AG04449 (cell line): ENCODE measurements around a stretch of chr21.

- RRBS, result no CpG with 5 or more reads among the region's 26 CpGs
Measured at GRCh38 chr21:36499492-36500413, 19.8 kb upstream of the CLDN14 start.

DNA sequence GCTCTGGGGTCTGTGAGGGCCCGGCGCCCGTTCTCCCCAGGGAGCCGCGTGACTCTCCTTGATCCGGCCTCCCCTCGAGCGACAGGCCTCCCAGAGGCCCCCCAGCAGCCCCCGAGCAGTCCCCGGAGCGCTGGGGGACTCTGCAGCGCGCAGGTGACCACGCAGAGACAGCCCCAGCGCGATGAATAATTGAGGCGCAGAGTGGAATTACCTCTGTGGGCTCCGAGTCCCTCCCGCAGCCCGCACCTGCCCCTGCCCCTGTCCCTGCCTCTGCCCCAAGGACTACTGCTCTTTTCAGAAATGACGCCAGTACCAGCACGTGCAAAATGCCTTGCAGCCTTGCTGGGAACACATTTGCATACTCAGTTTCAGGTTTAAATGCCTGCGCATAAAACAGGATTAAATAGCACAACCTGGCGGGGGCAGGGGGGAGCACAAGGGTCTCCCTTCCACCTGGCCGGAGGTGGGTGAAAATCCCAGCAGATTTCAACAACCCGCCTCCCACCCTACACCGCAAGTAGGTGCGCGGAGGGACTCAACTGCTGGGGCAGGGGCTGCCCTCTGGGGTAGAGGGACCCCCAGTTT is 62.8 kb upstream of the CLDN14 start:
- RRBS, result 9% methylated on average over 6 of the region's 29 CpGs

- RRBS, result no CpG with 5 or more reads among the region's 20 CpGs
Measured at GRCh38 chr21:36718933-36719568, 20.1 kb downstream of the SIM2 start.

DNA sequence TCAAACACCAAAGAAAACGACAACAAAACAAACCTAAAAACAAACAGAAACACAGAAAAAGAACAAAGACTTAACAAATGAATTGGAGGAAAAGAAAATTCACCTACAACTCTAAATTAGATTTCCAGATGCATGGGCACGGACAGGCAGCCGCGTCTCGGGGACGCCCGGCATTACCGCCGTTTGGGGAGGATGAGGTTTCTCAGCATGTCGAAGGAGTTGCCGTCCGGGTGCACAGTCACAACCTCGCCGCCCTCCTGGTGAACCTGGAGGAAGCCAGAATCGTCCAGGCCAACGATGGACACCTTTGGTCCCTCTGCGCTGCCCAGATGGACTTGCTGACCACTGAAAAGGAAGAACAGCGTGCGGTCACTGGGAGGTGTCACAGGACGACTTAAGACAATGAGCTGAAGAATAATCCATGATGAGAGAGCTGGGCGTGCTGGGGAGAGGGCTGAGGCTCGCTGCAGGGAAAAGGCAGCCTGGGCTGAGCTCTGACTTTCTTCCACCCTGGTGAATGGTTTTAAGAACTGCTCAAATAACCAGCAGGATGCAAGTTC is 55.2 kb downstream of the SIM2 start:
- RRBS, result 96% methylated on average over 6 of the region's 22 CpGs

DNA sequence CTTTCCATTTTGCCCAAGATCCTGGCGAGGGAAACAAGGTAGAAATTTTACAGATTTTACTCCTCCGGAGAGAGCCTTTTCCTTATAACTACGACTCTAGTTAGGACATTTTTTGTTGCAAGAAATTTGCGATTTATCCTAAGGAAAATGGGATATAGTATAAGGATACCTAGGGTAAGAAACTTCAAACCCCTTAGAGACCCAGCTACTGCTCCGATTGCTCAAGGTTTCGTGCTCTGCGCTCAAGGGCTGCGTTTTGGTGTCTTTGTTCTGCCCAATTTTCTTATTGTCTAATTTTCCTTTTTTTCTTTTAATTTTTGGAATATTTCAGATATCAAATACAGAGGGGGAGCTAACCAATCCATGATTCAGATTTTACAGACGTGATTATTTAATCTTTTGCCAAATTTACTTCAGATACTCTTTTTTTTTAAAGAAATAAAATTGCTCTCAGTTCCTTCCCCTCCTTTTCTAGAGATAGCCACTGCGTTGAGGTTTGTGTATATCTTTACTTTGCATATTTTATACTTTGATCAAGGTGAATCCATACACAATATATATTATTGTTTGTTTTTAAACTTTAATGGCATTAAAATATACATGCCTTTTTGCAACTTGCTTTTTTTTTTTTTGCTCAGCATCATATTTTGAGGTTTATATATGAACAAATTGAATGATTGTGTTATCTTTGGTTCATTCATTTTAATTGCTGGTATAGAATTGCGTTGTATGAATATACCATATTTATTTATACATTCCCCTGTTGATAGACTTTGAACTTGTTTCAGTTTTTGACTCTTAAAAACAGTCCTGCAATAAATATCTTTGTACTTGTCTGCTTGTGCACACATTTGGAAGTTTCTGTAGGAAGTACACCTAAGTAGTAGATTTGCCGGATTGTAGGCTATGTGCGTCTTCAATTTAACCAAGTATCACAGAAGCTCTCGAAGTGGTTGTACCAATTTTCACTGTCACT is 1.8 kb downstream of the TTC3 start:
- RRBS, result no CpG with 5 or more reads among the region's 14 CpGs

GRCh38 chr21:37108203-37108857 is 35.3 kb downstream of the TTC3 start:
- RRBS, result no CpG with 5 or more reads among the region's 6 CpGs

DNA sequence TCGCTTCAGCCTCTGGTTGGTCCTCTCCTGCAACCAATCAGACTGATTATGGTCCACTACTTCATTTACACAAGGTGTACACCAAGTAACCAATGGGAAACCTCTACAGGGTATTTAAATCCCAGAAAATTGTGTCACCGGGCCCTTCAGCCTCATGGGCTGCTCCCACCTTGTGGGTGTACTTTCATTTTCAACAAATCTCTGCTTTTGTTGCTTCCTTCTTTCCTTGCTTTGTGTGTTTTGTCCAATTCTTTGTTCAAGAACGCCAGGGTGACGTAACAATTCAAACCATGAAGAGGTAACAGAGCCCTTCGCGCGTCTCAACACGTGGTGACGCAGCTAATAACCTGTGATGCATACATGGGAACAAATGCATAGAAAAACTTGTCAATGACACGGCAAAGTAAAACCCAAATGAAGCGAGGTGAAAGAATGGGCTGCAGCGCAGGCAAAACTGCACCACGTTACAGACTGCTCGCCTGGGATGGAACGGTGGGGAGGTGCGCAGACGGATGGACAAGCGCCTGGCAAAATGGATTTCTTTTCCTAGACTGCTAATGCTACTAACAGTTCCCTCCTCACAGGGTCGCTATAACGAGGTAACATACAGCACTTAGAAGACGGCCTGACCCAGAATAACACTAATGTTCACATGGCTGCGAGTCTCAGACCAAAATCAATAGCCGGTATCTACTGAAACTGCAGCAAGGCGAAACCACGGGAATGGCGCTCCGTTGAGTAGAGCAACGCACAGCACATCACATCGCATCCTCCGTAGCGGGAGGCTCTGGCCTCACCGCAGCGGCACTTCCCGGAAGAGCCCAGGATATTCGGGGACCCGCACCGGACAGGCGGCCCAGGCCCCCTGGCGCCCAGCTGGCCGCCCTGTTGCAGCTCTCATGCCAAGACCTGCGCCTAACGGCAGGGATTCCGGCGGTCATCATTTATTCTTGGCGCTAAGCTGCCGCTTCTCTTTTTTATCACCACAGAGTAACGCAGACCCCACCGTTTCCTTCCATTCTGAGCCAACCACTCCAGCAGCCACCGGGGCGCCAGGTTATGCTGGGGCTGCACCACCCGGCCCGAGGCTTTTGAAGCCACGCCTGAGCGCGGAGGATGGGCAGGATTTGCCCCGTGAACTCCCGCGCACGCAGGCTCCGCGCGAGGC is 46.8 kb downstream of the VPS26C start:
- RRBS, result 2% methylated on average over 17 of the region's 62 CpGs

- RRBS, result no CpG with 5 or more reads among the region's 2 CpGs
Measured at GRCh38 chr21:37408699-37409145, 42.1 kb downstream of the DYRK1A start.

DNA sequence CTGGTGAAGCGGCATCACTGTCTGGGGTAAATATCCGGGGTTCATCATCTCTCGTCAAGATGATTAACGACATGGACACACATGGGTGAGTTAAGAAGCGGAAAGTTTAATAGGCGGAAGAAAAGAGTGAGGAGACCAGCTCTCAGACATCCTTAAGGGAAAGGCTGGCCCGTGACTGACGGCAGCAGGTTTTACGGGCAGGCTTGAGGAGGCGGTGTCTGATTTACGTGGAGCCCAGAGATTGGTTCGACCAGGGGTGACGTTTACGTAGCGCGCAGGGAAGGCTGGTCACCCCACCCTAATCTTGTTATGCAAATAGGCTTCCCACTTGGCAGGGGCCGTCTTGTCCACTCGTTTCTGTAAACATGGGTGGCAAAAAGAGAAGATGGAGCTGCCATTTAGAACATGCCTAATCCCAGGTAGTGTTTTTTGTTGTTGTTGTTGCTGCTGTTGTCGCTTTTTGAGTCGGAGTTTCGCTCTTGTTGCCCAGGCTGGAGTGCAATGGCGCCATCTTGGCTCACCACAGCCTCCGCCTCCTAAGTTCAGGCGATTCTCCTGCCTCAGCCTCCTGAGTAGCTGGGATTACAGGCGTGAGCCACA is 135.5 kb upstream of the KCNJ15 start:
- RRBS, result no CpG with 5 or more reads among the region's 25 CpGs

DNA sequence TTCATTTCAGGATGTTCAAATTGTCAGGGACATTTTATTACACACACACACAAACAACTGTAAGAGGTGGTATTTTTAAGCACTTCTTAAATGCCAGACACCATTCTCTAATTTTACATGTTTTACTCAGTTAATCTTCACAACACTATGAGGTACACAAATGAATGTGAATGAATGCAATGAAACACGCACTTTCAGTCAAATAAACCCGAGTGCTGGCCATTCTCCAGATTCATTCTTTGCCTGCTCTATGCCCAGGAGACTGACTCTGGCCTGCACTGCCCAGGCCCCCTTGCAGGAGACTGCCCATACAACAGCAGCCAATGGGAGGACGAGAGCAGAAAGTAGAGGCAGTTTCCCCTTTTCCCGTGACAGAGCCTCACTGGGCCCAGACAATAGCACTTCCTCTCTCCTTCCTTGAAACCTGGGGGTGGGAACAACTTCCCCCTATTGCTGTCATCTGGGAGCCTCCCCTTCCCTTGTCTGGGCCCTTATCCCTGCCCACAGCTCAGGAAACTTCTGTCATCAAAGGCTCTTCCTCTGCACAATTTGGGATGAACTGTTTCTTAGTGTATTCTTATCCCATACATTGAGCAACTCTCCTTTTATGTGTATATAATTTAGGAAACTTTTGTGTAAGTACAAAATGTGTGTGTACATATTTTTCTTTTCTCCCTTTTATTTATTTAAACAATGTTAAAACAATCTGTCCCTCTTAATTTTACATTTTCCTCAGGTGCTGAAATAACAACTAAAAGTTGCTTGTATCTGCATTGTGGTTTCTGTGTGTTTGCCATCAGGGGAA is 60.8 kb upstream of the KCNJ15 start:
- RRBS, result no CpG with 5 or more reads among the region's 4 CpGs

- RRBS, result no CpG with 5 or more reads among the region's 1 CpG
Measured at GRCh38 chr21:38266724-38267080, 9.9 kb downstream of the KCNJ15 start.

DNA sequence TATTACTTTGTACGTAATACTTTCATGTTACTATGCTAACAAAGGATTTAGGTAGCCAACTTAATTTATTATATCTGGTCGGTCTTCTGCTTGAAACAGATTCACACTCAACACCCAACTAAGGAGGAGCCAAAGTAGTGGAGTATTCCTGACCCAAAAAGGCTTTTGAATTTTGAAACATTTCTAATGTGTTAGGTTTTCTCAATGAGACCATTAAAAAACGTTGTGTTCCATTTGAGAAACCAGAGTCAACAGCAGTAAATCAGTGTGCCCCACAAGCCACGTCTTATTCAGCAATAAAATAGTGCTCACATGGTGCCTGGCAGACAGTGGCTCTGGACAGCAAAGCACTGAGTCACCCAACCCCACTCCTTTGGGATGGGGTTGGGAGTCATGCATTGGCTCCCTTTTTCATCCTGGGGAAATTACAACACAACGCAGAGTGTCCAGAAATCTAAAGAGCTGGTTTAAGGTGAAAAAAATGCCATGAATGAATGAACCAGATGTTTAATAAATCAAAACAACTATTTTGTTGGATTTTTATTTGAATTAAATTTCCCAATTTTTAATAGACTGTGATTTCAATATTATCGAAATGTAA is 46.5 kb downstream of the KCNJ15 start:
- RRBS, result no CpG with 5 or more reads among the region's 6 CpGs

DNA sequence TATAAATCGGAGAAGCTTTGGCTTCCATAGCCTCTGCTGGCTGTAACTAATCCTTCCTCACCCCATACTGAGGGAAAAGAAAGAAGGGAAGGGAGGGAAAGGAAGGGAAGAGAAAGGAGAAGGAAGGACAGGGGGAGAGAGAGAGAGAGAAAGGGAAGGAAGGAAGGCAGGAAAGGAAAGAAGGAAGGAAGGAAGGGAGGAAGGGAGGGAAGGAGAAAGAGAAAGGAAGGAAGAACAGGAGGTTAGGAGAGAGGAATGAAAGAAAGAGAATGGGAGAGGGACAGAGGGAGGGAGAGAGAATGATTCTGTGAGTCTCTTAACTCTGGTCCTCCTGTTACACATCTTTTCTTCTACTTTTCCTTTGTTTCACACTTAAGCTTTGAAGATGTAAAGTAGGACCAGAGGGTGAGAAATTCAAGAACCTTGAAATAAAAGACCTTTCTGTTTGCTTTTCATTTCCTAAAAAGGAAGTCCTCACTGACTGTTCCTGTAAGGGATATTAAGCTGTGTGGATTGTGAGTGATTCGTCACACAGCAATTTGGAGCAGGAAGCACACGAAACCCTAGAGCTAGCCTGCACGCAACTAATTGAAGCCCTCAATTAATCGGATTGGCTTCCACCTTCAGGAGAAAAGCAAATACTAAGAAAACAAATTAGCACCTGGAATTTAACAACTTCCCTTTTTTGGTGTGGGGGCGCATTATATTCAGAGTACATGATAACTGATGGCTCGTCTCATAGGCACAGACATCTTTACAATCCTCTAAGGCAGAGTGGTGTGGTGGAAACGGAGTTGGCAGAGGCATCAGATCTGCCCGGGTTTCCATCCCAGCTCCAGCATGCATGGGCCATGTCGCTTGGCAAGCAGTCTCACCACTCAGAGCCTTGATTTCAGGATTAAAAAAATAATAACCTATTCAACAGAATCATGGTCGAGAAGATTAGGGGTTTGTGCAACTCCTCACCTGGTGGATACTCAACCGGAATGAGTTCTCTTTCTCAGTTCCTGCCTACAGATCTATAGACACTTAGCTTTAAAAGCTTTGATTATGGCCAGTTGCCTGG is 95.1 kb downstream of the KCNJ15 start:
- RRBS, result no CpG with 5 or more reads among the region's 12 CpGs

- RRBS, result no CpG with 5 or more reads among the region's 2 CpGs
Measured at GRCh38 chr21:38414015-38414367, 84.3 kb downstream of the ERG start.

- RRBS, result no CpG with 5 or more reads among the region's 8 CpGs
Measured at GRCh38 chr21:38435013-38435524, 63.2 kb downstream of the ERG start.

DNA sequence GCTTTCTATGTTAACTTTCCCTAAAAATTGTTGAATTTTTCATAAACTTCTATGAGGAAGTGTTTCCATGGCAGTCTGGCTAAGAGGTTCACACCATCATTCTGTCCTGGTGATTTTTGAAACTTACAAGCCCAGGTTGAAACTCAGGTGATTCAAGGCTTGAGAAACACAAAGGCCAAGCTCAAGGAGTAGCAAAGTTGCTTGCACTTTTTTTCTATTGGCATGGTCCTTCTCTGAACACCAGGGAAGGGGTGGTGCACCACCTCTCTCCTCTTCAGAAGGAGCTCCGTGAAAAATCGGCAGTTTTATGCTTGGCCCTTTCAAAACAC is 43.1 kb downstream of the ERG start:
- RRBS, result no CpG with 5 or more reads among the region's 2 CpGs

DNA sequence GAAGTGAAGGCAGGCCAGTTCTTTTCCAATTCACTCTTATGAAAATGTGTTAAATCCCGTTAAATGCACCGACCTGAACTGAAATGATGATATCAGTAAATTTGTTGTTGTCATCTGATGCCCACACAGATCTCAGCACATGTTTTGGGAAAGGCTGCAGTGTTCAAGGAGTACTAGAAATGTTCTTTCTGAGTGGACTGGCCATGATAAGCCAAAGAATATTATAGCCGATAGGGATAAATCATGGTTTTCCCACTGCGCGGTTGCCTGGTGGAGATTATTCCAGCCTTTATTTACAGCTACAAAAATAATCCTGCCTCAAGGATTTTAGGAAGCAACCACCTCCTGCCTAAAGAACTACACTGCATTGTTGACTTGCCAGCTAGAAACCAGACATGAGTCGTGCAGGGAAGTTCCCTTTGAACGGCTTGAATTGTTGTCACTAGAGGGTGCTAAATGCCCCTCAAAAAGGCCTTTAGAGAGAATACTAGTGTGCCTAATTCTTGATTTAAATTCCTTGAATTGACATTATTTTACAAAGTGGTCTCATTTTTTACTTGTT is 7.2 kb upstream of the ERG start:
- RRBS, result no CpG with 5 or more reads among the region's 7 CpGs

GRCh38 chr21:38790011-38790376 is 15.7 kb upstream of the ETS2 start:
- RRBS, result no CpG with 5 or more reads among the region's 7 CpGs

GRCh38 chr21:38802592-38803633 is 2.8 kb upstream of the ETS2 start:
- RRBS, result no CpG with 5 or more reads among the region's 12 CpGs

DNA sequence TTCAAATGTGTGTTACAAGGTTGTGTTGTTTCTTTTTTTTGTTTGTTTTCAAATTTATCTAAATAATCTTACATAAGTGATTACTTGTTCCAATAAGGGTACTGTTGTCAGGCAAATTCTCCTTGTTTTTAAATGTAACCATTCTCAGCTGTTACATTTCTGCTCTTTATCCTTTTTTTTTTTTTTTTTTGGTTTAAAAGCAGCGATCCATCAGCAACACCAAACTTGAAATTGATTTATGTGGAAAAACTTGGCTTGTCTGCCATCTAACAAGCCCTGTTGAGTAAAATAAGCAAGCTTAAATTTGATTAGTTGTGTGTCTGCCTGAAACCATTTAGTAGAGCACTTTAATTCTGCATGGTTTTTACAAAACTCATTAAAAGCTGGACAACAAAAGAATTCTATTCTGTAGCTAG is 1.5 kb downstream of the ETS2 start:
- RRBS, result no CpG with 5 or more reads among the region's 1 CpG